Colonic mucosa (tissue), 1 donor: ENCODE measurements around the gene N4BP2.

DNA sequence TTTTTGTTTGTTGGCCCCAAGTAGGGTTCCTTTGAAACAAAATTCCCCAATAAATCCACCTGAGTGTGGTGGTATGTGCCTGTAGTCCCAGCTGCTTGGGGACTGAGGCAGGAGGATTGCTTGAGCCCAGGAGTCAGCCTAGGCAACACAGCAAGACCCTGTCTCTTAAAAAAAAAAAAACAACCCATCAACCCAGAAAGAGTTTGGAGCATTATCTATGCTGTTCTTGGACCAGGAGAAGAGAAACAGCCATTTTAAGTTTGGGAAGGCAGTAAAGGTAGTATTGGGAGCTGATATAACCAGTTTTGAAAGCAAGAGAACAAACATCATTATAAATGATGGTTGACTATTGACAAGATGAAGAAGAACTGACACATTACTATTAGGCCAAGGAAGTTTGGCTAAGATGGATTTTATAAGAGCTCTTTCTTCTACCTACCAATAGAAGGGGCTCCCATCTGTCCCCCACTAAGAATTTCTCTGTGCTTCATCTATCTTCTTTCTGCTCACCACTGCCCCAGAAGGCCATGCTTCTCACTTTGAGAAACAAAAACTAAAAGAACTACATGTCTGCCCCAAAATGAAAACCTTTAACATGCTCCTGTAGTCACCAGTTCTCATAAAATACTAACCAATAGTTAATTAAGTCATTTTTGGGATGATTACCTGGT is 2.1 kb downstream of the TMEM156 start:
- PRO-cap, result no peak

DNA sequence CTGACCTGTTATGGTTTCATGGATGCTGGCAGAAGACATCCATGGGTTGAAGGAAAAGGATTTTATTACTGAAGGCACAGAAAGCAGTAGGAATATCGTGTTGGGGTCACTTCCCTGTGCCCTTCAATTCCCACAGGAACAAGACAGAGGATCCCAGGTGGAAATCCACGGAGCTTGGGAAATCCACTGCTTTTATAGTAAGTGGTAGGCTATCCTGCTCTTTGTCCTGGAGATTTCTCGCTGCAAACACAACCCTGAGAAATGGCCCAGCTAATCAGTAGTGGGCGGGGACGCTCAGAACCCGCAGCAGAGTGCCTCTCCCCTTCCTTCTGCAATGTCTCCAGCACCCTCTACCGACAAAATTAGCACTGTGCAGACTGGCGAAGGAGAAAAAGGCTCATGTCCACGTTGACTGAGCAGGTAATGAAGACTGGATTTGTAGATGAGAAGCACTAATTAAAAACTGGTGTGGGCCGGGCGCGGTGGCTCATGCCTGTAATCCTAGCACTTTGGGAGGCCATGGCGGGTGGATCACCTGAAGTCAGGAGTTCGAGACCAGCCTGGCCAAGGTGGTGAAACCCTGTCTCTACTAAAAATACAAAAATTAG is 47.1 kb upstream of the WDR19 start:
- PRO-cap, result no peak

- PRO-cap, result no peak
These were observed 46.0 kb downstream of the WDR19 start for GRCh38 chr4:39228051-39228976.

DNA sequence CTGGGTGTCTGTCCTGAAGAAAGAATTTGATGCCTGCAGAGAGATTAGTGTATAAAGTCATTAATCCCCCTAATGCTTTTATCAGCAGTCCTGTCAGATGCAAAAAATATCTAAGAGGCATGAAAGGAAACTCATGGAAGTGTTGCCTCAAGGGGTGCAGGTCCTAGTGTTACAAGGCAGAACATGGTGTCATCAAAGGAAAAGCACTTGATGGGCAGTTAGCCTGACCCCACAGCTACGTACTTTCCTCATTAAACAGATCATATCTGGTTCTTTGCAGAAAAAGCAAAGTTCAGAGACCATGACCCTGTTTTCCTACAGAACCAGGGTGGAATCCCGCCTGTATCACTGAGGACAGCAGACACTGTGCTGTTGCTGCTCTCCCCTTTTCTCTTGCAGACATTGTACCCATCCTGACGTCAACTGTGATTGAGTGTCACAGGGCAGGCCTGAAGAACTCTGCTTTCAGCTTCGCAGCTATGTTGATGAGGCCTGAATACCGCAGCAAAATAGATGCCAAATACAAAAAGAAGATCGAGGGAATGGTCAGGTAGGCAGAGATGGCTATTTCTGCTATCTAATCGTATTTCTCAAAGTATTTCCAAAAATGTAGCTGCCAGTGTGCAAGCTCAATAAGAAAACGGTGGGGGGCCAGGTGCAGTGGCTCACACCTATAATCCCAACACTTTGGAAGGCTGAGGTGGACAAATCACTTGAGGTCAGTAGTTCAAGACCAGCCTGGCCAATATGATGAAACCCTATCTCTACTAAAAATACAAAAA is 91.6 kb downstream of the RFC1 start:
- PRO-cap, result no peak

GRCh38 chr4:39412895-39413185 is 6.1 kb downstream of the KLB start:
- PRO-cap, result no peak

GRCh38 chr4:39413685-39414168 is 7.0 kb downstream of the KLB start:
- PRO-cap, result no peak

DNA sequence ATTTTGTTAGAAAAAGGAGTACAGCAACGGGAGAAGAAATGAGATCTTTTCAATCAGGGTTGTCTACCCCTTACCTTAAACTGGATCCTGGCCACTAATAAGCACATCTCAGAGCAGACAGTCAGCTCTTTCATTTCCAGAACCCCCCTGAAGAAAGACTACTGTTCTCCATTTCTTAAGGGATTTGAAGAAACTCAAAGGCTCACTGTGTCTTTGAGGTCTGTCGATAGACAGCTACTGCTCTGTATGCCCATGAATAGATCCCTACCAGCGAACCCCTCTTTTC is 986 bp downstream of the UGDH start:
- PRO-cap, result no peak

GRCh38 chr4:39568916-39569409 is 41.7 kb upstream of the UGDH start:
- PRO-cap, result unidirectional peak, plus-strand start at chr4:39569158

GRCh38 chr4:39614623-39615153 is 24.0 kb downstream of the SMIM14 start:
- PRO-cap, result bidirectional peak, plus-strand start at chr4:39615010, minus-strand start at chr4:39614896

- PRO-cap, result no peak
These were observed 35.9 kb downstream of the UBE2K start for GRCh38 chr4:39733694-39734335.

- PRO-cap, result unidirectional peak, plus-strand start at chr4:39771180
These were observed 73.0 kb downstream of the UBE2K start for GRCh38 chr4:39770884-39771295.

DNA sequence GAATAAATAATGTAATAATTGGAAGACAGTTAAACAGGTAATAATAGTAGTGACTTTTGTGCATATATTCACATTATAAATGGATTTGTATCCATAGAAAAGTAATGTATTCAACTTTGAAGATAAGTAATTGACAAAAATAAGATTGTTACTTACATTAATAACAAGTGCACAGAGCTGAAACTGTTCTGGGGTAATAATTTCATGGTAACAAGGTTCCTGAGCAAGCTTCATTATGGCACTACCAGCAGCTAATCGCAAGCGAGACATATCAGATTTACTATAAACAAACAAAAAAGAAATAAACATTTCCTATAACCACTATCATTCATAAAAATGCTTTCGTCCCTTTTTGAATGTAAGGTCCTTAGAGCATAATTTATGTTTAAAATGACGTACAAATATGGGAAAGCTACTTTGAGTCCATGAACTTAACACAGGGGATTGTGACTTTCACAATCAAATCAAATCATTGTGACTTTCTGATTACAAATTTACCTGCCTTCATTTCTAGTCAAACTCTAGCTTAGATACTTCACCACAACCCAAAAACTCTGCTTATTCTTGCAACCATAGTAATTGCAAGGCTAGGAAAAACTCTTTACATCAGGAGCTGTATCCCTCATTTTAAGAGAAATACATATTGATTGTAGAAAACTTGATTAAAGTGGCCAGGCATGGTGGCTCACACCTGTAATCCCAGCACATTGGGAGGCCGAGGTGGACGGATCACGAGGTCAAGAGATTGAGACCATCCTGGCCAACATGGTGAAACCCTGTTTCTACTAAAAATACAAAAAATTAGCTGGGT is 114.3 kb downstream of the PDS5A start:
- PRO-cap, result no peak

- PRO-cap, result bidirectional peak, plus-strand start at chr4:40056850, minus-strand start at chr4:40056772
These were observed at the start of gene N4BP2 for GRCh38 chr4:40056515-40057104. TSS of gene N4BP2 (plus strand) at chr4:40056850.

- PRO-cap, result no peak
These were observed 10.9 kb upstream of the RHOH start for GRCh38 chr4:40185687-40186577.

DNA sequence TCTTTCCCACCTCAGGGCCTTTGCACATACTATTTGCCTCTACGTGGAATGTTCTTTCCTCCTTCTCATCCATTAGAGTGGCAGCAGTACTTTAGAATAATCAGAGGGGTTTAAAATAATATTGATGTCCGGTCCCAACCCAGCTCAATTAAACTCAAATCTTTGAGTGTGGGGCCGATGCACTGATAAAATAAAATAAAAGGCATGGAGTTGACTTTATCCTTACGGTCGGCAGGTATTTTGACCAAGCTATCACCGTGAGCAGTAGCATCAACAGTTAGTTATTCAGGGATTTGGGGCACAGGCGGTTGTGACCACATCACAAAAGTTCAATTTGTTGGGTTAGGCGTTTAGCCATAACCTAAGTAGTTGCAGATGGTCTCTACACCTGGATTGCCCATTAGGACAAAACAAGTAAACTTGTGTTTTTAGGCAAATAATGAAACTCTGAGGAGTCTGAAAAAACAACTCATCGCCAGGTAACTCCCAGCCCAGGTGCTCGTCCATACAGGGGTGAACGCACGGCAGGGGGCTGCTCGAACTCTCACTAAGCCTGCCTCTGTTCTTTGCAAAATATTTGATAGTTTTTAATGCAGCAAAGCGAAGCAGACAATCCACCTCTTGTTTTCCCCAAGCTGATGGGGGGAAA is 720 bp upstream of the RHOH start:
- PRO-cap, result unidirectional peak, plus-strand start at position 494 of the sequence

DNA sequence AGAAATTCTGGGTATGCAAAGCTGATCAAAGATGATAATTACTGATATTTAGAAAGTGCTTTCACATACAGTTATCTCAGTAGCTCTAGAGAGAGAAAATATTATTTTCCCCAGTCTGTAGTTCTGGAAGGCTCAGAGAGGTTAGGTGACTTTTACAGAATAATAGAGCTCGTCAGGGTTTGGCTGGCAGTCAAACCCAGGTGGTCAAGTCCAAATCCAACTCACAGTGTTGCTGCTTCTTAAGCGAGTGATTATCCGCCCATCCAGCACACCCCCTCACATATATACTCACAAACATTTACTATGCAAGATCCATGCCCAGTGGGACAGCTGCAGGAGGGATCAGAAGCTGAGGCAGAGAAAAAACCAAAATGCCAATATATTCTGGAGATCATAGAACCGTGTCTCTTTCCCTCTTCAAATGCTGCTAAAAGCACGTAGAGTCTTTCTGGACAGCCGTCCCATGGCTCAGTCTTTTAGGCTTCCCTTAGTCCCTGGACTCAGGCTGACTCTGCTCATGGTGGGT is 522 bp upstream of the CHRNA9 start:
- PRO-cap, result no peak

DNA sequence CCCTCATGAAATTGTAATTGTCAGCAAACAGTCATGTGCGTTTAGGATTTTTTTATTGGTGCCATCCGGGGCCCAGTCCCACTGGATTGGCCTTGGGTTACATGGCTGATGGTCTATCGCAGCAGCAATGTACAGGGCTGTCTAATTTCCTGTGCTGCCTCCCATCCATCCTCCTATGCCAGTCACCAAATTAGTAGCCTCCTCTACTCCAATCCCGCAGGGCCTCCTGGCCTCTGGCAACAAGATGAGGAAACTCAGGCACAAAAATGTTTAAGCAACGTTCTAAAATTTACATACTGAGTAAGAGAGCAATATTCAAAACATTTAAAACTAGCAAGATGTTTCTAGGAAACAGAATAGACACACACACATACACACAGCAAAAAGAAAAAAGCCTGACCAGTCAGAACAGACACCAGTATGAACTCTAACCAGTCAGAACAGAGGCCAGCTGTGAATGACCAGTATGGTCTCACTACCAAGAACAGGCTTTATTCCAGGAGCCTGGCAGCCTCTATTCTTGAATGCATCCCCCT is 42.5 kb downstream of the CHRNA9 start:
- PRO-cap, result unidirectional peak, minus-strand start at position 238 of the sequence

GRCh38 chr4:40418189-40419015 is 83.3 kb downstream of the CHRNA9 start:
- PRO-cap, result no peak

GRCh38 chr4:40594068-40595248 is 35.2 kb downstream of the RBM47 start:
- PRO-cap, result no peak

DNA sequence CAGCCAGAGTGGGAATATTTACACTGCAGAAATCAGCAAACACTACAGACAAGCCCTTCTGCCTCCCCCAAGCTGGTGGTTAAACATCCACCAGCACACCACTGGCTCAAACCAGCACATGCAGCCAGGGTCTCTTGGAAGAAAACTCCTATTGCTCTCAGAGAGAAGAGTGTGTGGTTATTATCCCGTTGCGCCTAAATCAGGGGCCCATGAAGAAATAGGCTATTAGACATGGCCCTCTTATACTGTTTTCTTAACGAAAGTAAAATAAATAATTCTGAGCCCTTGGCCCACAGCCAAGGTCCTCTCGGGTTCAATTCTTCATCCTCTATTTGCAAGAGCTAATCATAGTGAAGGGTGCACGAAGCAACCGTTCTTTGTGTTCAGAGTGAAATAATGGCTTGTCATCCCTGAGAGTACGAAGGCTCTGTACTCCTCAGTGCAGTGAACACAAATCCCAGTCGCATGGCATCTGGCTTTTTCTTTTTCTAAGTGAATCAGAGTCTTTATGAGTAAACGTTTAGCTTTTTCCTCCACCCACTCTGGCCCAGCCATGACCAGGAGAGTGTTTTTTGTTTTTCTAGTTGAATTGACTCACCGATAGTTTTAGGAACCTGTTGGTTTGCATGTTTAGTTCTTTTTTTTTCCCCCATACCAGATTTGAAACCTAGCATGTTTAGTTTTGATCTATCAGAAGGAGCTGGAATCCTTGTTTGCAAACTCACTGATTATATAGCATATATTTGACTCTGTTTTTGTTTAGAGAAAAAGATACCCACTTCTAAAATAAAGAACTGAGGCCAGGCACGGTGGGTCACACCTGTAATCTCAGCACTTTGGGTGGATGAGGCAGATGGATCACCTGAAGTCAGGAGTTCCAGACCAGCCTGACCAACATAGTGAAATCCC is 33.6 kb upstream of the RBM47 start:
- PRO-cap, result no peak